ENCODE measurements around the genes GOLPH3, TARS1 and RXFP3.

GRCh38 chr5:27743234-27743759 lies 704.9 kb upstream of the CDH9 start:
- RRBS = no CpG with 5 or more reads among the region's 33 CpGs

GRCh38 chr5:31663408-31663828 lies 24.5 kb downstream of the PDZD2 start:
- RRBS = no CpG with 5 or more reads among the region's 6 CpGs

DNA sequence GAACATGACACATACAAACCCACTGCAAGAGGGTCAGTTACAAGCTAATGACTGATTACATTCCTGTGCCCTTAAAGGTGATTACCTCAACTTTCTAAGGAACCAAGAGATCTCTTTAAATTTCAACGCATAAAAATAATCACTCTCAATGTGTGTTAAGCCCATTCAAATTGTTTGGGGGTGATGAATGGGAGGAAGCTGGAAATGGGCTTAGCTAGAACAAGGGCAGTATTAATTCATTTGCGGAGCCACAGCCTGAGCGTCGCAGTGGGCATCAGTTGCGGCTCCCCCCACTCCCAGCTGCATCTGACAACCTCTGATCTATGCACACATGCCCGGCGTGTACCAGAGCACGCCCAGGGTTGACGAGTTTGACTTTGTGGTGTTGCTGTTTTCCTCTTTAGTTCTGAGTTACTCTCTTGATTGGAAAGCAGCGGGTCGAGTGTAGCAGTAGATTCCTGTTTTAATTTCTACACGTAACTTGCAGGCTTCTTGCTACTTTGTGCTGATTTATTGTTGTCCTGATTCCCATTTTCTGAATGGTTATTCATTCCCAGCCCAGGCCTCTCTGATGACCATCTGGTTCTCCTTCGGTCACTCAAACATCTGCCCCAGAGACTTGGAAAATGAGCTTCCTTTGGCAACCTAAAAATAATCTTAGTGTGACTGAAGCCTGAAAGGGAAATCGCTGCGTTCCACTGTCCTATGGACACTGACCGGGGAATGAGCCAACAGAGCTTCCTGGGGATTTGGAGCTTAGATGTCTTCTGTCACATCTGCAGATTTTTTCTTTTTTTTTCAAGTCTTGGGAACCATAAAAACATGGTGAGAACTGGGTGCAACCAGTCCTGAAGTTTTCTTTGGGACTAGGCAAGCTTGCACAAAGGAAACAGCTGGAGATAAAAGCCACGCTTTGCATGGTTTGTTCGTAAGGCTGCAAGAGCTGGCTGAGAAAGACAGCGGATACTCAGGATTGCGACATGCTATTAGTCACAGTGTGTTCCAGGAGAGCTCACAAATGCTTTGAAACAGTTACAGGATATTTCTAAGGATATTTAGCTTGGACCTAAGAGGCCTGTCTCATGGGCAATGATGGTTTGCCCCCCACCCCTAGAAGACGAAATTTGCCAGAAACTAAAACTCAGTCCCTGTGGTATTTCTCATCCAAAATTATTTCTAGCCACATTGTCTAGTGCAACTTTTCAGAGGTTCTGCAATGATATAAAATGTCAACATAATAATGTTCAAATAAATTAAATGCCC lies 146.4 kb downstream of the GOLPH3 start:
- RRBS = no CpG with 5 or more reads among the region's 21 CpGs

GRCh38 chr5:32099872-32101015 lies 73.9 kb downstream of the GOLPH3 start:
- RRBS = 39% methylated on average over 2 of the region's 16 CpGs

DNA sequence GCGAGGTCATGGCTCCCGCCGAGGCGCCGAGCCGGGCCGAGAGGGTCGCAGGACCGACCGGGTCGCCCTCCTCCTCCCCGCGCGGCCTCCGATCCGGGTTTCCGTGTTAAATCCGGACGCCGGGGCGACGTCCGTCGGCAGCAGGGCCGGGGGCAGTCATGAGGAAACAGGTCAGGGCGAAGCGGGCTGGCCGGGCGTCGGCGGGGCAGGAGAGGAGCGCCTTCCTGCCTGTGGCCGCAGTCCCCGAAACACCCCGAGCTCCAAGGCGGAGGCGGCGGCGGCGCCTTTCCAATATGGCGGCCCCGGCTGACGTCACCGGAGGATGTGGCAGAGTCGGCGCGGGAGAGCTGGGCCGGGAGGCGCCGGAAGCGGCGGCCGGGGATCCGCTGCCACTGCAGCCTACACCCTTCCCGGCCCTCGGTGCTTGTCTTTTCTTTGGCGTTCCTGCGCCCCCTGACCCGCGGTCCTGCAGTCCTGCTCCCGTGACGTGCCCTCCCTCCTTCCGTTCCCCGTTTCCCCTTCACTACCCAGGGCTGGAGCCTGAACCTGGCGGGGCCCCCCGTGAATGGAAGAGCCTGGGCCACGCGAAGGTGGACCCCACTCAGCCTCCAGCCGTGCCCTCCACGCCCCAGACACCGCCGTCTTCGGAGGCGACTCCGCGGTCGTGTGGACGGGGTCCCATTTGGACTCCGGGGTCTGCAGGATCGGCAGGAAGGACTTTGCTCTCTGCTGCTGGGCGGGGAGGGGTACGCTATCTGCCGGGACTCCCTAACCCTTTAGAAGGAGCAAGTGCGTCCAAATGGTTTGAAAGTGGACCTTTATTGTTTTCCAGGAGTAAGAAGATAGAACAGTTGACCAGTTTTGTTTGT lies at the start of gene GOLPH3:
GOLPH3 (minus strand) TSS at position 295 of the 869 bp plus-strand sequence.
- RRBS = 3% methylated on average over 27 of the region's 84 CpGs

DNA sequence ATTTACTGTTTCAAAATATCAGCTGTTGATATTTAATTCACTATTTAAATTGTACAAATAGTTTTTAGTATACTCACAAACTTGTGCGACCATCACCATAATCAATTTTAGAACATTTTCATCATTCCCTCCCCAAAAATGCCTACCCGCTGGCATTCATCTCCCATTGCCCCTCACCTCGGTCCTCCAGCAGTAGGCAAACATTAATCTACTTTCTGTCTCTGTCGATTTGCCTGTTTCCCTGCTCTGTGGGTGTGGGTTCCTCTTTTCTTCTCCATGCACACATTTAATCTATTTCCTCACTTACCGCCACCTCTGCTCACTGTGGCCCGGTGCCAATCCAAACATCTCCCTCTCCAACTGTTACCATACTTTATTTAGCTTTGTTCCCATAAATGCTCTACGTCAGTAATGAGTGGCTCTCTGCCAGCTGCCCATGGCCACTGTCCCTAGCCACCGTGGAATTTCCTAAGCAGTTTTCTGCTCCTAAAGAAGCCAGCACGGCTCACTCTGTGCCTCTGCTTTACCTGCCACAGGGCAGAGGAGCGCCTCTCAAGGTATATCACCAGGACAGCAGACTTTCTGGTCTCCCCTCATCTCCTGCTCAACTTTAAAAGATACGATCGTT lies 19.4 kb upstream of the GOLPH3 start:
- RRBS = no CpG with 5 or more reads among the region's 12 CpGs

- RRBS = no CpG with 5 or more reads among the region's 9 CpGs
Measured at GRCh38 chr5:32232287-32232937, 58.3 kb upstream of the GOLPH3 start.

DNA sequence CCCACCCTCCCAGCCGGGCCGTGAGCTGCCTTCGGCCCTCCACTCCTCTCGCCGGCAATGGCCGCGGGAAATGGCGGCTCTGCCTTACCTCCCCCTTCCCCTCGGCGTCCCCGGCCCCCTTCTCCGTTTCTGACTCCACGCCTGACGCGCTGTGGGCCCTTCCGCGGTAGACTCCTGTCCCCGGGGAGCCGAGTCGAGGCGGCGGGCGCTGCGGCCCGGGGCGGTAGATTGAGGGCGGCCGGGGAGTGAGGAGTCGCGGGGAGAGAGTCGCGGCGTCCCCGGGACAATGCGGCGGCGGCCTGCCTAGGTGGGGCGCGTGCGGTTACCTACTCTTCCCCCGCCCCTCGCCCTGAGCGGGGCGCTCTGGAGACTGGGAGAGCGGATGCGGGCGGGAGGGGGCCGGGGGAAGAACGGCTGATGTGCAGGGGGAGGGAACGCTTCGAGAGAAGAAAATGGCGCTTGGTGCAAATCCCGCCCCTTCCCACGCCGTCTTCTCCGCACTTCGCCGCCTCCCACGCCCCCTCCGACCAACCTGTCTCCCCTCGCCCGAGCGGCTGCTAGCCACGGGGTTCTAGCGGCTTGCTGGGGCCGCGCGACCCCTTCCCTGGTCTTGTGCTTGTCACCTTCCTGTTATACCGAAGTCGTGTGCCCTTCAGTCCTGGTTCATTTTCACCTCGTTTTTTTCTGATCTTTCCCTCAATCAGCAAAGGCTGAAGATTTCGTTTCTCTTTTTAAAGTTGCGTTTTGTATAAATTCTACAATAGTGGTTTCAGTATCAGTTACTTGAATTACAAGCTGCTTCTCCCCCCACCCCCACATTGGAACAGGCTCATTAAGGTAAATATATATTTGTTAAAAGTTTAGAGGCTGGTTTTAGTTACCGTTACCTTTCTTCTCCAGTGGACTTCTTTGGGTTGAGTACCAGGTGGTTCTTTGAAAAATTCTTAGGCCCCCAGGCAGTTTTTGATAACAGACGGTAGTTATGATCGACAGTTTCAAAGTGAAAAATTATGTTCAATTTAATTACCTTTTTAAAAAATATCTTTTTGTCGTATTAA lies 637 bp downstream of the SUB1 start:
- RRBS = 2% methylated on average over 30 of the region's 77 CpGs

GRCh38 chr5:32603968-32605037 lies 18.9 kb downstream of the SUB1 start:
- RRBS = no CpG with 5 or more reads among the region's 9 CpGs

DNA sequence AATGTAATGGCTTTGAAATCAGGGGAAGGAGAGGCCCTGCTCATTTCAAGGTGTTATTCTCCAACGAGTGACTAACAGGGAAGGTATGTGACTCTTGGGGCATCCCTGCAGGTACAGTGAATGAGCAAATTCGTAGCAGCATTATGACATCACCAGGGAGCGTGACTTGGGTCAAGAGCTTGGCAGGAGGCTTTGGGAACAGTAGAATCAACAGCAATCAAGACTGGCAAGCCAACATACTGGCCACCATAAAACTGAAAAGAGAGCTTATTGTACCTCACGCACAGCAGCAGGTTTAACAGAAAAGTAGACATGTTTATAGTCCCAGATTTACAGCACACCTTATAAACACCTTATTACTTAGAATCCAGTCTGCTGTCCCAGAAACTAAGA lies 297.6 kb downstream of the NPR3 start:
- RRBS = no CpG with 5 or more reads among the region's 4 CpGs

- RRBS = no CpG with 5 or more reads among the region's 37 CpGs
Measured at GRCh38 chr5:33440903-33441504, at the start of gene TARS1. Gene TARS1 (plus strand): TSS chr5:33440965.

DNA sequence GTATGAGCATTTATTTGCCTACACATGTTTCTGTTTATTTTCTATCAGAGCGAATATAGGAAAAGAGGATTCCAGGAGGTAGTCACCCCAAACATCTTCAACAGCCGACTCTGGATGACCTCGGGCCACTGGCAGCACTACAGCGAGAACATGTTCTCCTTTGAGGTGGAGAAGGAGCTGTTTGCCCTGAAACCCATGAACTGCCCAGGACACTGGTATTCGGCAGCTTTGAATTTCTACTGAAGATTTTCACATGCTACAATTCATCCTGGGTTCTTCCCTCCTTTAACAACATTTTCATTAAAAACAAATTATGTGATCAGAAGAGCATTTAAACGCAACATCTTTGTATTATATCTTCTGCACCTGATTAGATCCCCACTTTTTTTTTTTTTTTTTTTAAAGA lies 18.9 kb downstream of the TARS1 start:
- RRBS = no CpG with 5 or more reads among the region's 6 CpGs

DNA sequence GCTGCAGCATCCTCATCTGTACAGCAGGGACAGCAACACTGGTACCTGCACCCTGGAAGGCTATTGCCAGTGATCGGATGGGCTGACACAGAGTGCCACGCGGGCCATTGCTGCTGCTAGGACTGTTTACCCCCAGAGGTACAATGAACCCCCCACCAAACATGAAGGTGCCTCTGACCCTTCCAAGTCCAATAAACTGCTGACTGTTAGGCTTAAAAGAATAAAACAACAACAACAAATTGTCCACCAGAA lies 1.0 kb downstream of the ADAMTS12 start:
- RRBS = no CpG with 5 or more reads among the region's 3 CpGs

DNA sequence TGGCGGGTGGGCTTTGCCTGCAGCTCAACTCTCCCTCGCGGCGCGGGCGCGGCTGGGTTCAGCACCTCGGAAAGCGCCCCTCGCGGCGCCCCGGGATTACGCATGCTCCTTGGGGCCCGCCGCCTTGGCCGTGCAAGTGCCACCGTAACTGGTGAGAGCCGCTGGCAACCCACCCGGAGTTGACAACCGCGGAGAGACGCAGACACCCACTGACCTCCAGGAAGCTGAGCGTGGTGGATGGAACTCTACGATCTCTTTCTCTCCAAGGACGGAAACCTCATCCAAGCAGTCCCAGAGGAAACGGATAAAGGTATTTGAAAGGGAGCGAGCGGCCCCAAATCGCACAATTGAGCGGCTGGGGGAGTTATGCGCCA lies at the start of gene RXFP3:
RXFP3 (plus strand) TSS at position 359 of the 374 bp plus-strand sequence.
- RRBS = 4% methylated on average over 7 of the region's 32 CpGs

GRCh38 chr5:34006729-34007504 lies 933 bp downstream of the AMACR start:
- RRBS = no CpG with 5 or more reads among the region's 18 CpGs

GRCh38 chr5:34020685-34021222 lies 12.9 kb upstream of the AMACR start:
- RRBS = no CpG with 5 or more reads among the region's 2 CpGs

- RRBS = no CpG with 5 or more reads among the region's 7 CpGs
Measured at GRCh38 chr5:34181264-34181482, 138.2 kb upstream of the C1QTNF3 start.

- RRBS = no CpG with 5 or more reads among the region's 34 CpGs
Measured at GRCh38 chr5:34192405-34193565, 149.8 kb upstream of the C1QTNF3 start.

- RRBS = no CpG with 5 or more reads among the region's 4 CpGs
Measured at GRCh38 chr5:34585420-34586058, 70.6 kb upstream of the RAI14 start.

- RRBS = no CpG with 5 or more reads among the region's 4 CpGs
Measured at GRCh38 chr5:34657382-34657515, 1.1 kb downstream of the RAI14 start.

Measured in amniotic epithelial cell (primary cell).